Pericardium (tissue), 1 donor: ENCODE data around the gene SNX24.

DNA sequence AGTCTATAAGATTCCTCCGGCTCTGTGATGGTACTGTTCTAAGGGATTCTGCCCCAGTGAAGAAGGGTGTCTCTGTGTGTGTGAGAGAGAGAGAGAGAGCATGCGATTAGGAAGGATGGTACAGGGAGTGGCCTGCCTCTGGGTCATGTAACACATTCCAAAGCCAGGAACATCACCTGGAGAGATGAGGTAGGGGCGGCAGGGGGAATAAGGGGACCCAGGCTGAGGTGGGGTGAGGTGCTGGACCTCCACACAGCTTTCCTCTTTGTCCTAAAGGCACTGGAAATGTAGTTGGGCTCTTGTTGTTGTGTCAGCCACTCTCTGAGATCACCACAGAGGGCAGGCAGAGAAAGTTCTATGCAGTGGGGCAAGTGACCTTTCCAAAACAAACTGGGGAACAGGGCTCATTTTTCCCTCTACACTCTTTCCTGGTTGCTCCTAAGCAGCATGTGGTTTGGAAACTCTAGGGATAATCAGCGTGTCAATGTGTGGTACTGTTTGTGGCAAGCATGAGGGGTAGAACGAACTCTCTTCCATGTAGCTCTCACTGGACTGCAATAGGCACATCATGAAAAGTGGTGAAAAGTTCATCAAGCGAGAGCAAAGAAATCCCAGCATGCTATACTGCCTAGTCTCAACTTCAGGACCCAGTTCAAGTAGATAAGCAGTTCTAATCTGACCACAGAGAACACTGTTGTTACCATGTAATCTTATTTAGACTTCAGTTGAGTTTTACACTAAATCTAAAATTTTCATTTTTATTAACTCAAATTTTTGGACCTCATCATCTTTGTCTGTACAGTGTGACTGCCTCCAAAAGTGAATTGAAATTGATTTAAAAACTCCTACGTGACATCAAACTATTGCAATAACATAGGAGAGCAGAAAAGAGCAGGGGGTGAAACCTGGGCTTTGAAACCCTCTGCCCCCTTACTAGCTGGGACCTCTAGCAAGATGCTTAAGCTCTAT lies 64.8 kb downstream of the SEMA6A start:
- RRBS = no CpG with 5 or more reads among the region's 7 CpGs

DNA sequence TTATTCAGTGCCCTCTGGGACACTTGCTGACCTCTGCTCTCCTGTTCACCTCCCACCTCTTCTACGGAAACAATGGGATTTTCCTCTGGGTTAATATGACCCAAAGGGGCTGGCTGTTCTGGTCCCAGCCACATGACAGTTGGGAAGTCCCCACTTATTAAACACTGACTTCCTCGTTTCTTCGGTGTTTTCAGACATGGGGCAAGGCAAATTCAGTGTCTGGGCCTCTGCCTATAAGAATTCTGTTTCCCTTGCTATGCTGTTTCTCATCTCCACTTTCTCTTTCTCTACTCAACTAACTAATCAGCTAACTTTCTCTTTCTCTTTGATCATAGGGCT lies 107.0 kb upstream of the SEMA6A start:
- RRBS = no CpG with 5 or more reads among the region's 3 CpGs

DNA sequence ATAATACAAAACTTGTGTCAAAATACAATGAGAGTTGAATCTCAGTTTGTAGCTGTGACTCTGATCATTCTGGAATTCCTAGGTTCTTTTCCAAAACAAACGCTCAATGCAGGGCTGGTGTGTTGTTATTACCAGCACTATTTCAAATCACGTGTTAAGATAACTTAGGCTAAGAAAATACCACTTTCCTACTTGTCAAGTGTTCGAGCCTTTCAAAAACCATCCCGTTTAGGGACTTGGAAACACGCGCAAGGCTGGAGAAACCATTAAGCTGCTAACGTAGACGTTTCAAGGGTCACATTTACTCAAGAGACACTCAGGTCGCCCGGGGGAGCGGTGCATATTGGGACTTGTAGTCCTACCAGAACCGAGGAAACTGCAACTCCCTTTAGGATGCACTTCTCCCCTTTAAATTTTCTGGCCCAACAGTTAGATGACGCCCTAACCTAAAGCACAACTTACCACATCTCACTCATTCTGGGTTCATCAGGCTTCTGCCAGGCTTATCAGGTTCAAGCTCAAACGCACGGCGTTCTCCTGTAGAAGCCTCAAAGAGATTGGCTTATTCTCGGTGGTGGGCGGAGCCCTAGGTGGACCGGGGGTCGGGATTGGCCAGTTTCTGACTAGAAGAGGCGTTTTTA lies 423 bp upstream of the DMXL1 start:
- RRBS = no CpG with 5 or more reads among the region's 21 CpGs

DNA sequence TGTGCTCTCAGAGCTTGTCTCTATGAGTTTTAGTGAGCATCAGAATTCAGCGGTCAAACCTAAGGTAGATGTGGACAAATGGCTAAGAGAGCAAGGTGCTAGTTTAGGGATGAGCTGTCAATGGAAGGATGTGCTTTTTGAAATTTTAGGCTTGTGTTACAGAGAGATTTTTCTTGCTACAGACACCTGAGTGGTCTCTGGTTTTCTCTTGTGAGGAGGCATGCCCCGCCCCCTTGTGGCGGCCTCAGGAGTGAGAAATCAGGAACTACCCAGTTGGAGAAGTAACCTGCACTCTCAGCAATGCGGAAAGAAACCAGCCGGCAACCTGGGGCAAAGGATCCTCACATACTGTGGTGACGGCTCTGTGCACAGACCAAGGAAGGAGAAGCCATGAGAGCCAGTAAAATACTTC lies 16.9 kb upstream of the HSD17B4 start:
- RRBS = no CpG with 5 or more reads among the region's 6 CpGs

DNA sequence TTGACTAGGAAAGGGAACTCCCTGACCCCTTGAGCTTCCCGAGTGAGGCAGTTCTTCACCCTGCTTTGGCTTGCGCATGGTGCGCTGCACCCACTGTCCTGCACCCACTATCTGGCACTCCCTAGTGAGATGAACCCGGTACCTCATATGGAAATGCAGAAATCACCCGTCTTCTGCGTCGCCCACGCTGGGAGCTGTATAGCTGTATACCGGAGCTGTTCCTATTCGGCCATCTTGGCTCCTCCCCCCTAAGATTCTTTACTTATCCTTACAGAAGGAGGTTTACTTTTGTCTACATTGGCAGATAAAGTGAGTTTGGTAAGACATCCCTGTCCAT lies 151.2 kb downstream of the FAM170A start:
- RRBS = 96% methylated on average over 4 of the region's 10 CpGs

GRCh38 chr5:120463321-120463741 lies 769 bp upstream of the PRR16 start:
- RRBS = no CpG with 5 or more reads among the region's 4 CpGs

- RRBS = no CpG with 5 or more reads among the region's 8 CpGs
Observed at GRCh38 chr5:120512970-120513324, 48.8 kb downstream of the PRR16 start.

GRCh38 chr5:122077468-122077751 lies 649 bp downstream of the LOX start:
- RRBS = 2% methylated on average over 12 of the region's 38 CpGs

DNA sequence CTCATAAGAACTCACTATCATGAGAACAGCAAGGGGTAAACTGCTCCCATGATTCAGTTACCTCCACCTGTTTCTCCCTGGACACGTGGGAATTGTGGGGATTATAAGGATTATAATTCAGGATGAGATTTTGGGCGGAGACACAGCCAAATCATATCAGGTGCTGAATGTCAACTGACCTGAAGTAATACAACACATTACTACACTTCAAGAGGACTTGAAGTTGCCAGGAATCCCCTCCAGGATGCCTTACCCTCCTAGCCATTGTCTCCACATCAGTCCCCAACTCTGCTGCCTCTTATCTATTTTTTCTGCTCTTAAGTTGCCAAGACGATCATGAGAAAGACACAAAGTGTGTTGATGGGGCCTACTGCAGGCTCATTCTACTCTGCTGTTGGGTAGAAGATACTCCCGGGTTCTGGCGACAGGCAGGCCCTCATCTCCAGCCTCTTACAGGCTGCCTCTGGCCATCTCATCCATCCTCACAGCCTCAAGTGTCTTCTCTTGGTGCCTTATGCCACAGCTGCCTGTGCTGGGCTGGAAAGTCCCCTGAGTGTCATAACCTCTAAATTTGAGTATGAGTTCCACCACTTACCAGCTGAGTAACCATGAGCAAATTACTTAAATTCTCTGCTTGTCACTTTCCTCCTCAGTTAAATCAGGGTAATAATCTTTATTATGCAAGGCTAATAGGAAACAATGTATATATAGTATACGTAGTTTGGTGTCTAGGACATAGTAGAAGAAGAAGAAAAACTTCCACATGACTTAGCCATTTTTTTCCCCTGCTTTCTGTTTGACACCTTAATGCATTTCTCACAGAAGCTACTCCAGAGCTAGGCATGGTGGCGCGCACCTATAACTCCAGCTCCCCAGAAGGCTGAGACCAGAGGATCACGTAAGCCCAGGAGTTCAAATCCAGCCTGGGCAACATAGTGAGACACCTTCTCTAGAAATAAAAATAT lies 73.1 kb upstream of the SNX2 start:
- RRBS = no CpG with 5 or more reads among the region's 9 CpGs

- RRBS = under 1% methylated on average over 33 of the region's 97 CpGs
Observed at GRCh38 chr5:122845184-122846206, at the start of gene SNX24. Gene SNX24, plus strand, starts transcription at chr5:122845613.

- RRBS = 18% methylated on average over 16 of the region's 84 CpGs
Observed at GRCh38 chr5:123098671-123099910, 10.1 kb downstream of the PRDM6 start.

GRCh38 chr5:123349923-123350278 lies 73.3 kb downstream of the CEP120 start:
- RRBS = no CpG with 5 or more reads among the region's 5 CpGs

DNA sequence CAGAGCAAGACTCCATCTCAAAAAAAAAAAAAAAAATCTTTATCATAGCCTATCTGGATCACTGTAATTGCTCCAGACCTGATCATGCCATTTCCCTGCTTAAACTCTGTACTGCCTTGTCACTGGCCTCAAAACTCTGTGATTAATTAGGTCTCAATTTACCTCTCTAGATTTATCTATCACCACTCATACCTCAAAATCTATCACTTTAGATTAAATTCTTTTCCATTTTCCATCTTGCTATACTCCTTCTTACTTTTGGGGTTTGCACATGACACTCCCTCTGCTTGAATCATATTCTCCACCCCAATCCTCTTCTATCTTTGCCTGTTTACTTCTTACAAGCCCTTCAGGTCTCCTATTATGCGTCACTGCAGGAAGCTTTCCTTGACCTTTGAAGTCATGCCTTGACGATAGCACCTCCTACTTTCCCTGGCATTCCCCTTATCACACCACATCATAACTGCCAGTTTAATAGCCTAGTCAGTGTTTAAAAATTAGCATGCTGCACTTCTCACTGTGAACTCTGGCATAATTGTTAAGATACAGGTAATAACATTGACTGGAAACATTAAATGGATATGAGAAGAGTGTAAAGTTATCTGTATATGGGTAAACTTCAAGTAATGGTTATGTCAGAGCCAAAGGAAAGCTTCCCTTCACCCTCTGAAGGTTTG lies 37.0 kb upstream of the CEP120 start:
- RRBS = no CpG with 5 or more reads among the region's 2 CpGs

DNA sequence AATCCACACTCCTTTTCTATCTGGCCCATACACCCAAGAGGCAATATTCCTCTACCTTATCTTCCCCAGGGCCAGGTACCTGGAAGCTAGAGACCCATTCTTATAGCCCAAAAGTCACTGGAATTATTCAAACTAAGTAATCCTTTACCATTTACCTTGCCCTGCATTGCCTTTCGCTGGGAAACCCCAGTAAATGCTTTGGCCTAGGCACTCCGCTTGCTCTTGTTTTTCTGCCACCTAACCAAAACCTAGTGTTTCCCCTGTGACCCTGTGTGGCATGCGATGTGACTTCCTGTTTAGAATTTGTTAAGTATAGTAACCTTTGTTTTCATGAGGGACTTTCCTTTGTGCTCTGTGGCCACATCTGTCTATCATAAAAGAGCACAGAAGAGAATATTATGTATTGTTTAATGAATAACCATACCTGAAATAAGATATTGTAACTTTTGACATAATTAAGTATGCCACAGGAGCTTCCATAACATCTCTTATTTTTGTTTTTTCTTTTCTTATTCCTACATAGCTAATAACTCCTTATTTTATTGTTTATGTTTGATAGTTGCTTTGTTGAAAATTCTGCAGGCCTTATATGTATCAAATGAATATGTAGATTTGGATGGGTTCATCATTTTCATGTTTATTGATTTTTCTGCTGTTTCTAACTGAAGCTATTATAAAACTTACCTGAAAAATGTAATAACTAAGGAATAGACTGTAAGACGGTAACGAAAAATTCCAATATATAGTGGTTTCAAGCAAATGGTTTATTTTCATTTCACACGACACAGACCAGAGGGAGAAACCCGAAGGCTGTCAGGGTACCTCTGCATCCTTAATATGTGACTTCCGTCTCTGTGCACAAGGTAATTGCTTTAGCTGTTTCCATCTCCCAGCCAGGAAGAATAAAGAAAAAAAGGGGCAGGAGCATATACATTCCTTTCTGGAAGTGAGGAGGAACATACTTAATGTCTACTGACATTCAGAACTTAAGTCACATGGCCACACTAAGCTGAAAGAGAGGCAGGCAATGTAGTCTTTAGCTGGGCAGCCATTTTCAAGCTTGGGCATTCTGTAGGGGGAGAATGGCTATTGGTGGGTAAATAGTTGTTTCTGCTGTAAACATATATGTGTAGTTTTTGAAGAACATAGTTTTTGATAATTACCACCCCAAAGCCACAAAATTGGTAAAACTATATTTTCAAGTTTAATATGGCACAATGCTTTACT lies 37.9 kb downstream of the CSNK1G3 start:
- RRBS = no CpG with 5 or more reads among the region's 8 CpGs

- RRBS = no CpG with 5 or more reads among the region's 4 CpGs
Observed at GRCh38 chr5:123654765-123655240, 142.8 kb downstream of the CSNK1G3 start.

DNA sequence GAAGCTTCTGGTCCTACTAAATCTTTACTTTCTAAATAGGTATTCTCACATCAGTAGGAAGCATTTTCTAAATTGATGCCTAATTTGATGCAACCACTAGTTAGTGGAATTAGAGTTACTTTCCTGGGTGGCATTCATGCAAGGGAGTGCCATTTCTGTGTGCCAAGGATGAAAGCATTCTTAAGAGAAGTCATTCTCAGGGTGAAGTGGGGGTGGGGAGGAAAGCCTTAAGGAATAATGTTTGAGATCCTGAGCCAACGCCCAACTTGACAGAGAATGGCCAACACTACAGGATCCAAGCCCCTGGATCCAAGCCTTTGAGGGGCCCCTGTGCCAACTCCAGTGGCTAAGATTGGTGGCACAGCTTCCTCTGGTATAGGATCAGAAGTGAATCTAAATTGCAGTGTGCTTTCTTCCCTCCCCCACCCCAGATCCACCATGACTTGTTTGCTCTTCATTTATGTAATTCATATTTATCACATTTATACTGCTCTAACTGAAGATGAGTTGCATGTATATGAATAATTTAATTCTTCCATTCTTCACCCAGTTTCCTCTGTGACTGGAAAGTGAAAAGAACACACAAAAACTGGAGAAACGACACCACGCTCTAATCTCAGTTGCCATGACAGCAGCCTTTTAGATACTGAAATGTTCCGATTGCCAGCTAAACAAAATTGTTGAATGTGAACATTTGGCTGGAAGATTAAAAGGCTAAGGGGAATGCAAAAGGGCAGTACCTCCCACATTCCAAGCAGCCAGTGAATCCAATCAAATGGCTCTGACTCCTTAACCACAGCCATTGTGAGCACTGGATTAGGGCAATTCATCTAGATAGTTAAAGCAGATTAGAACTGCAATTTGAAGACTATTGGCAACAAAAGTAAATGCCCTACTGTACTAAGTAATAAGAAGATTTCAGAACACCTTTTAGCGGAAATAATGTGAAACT lies 4.5 kb downstream of the ZNF608 start:
- RRBS = no CpG with 5 or more reads among the region's 5 CpGs

GRCh38 chr5:124887834-124888471 lies 141.5 kb upstream of the ZNF608 start:
- RRBS = no CpG with 5 or more reads among the region's 8 CpGs

DNA sequence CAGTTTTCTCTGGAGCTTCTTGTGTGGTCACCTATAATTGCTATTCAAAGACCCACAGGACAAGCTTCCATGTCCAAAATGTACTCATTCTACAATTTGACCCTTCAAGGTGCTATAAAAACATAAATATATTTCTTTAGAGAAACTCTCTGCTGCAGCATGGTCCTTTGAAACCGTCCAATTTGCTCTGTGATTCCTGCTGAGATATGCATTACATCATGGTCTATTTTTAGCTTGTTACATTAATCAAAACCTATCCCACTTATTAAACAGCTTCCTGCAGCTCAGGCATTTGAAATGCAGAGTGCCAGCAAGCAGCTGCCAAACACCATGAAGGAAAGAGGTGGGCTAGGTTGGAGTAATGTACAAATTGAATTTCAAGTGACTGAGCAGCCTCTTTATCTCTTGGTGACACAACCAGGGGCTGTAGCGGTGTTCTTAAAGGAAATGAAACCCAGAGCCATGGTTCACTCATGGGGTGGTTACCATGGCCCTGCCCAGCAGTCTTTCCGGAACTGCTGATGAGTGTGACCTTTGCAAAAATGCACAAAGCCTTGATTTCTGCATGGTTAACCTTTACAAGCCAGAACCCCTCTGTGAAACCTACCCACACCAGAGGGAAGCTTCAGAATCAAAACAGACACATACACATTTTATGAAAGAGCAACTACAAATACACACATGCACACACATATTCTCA lies 155.7 kb upstream of the ZNF608 start:
- RRBS = no CpG with 5 or more reads among the region's 3 CpGs

GRCh38 chr5:125277549-125277998 lies 531.1 kb upstream of the ZNF608 start:
- RRBS = no CpG with 5 or more reads among the region's 1 CpG

DNA sequence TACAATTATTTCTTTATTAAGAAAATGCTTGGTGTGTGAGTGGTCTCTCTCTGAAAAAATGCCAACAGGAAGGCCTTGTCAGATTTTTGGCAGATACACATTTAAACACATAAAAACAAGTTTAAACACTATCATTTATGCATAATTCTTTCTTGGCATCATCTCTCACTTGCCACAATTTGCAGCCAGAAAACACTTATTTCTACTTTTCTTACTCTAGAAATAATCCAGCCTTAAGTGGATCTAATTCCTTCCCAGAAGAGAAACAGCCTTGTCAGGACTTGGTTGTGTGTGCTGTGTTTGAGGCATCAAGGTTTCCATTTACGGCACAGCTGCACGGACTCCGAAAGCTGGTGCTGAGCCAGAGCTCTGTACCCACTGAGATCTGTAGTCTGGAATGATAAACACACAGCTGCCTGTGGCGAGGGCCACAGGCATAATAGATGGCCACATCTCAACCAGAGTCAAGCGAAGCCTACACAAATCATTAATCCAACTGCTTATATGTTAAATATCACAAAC lies 738.1 kb upstream of the ZNF608 start:
- RRBS = no CpG with 5 or more reads among the region's 5 CpGs